Keratinocyte (primary cell): ENCODE measurements around the gene ZNF469.

DNA sequence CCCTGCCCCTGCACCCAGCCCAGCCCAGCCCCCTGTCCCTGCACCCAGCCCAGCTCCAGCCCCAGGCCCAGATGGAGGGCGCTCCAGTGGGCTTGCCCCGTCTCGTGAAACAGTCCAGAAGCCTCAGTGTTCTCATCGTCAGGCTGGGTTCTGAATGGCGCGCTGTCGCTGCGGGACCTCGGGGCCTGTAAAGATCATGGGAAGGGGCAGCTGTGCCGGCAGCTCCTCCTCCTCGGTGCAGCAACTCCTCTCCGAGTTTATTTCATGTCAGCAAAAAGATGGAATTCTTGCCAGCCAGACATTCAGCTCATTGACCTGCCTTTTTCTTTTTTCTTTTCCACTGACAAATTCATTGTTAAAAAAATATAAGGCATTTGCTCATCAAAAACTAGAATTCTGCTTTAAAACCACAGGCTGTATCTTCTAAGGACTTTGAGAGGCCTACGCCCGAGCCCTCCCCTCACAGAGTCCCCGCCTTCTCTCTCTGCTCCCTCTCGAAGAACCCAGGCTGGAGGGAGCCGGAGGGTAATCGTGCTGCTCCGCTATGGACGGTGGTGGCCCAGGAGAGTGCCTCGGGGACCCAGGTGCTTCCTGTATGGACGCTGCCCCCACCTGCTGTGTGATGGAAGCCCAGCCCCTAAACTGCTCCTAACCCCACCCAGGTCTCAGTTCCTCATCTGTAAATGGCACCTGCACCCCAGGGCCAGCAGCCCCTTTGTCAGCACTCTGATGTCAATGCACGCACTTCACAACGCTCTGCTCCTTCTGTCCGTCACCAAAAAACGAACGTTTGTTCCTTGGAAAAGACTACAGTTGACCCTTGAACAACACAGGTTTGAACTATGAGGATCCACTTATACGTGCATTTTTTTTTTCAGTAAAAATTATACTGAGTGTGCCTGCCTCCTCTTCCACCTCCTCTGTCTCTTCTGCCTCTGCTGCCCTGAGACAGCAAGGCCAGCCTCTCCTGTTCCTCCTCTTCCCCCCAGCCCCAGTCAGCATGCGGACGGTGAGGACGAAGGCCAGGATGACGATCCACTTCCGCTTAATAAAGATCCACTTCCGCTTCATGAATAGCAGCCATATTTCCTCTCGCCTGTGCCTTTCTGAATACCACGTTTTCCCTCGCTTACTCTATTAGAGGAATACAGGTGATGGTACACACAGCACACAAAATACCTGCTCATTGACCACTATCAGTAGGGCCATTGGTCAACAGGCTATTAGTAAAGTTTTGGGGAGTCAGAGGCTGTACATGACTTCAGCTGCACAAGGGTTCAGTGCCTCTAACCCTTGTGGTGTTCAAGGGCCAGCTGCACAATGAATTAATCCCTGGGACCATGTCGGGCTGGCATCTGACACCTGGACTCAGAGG lies 118.2 kb downstream of the BANP start:
CAGE:
- cytosol, long polyA minus RNA: no peak
- cytosol, long polyA plus RNA: no peak
- long polyA plus RNA: no peak
- nucleus, long polyA minus RNA: no peak
- nucleus, long polyA plus RNA: no peak

DNA sequence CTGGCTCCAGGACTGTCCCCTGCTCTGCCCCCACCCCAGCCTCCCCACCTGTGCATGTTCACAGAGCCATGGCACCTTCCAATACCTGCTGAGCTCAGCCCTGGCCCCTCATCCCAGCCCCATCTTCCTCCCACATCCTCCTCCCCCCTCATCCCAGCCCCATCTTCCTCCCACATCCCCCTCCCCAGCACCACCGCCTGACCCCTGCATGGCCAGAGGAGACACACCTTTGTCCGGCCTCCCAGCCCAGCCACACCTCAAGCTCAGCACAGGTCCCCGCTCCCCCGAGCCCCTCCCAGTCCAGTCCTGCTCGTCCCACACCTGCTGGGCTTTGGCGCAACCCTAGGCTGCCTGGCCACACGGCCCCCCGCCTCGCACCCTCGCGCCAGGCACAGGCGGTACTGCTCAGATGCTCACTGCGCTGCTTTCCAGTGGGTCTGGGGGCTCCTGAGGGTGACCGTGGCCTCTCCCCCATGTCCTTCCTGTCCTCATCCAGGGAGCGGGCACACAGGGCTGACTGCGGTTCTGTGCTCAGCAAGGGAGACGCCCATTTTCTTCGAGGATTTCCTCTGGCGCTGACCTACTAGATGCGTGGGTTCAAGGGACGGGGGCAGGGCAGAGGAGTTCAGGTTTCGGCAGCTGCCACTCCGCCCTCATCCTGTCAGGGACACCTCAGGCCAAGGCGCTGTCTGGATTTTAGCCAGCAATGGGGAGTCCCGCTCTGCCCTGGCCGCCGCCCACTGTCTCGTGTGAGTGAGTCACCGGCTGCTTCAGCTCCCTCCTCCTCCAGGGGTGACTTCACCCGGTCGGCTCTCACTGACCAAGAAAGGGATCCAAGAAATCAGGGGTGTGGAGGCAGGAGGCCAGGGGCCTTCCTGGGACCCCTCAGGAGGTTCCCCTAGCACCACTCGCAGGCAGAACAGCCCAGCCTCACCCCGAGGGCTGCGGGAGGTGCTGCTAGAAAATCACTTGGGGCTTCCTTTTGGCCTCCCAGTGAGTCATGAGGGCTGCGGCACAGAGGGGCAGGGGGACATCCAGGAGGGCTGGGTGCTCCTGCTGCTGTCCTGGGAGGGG lies 118.0 kb upstream of the ZNF469 start:
CAGE:
- cytosol, long polyA minus RNA: no peak
- cytosol, long polyA plus RNA: no peak
- long polyA plus RNA: no peak
- nucleus, long polyA minus RNA: no peak
- nucleus, long polyA plus RNA: no peak

CAGE:
- cytosol, long polyA minus RNA: no peak
- cytosol, long polyA plus RNA: no peak
- long polyA plus RNA: no peak
- nucleus, long polyA minus RNA: no peak
- nucleus, long polyA plus RNA: no peak
Observed at GRCh38 chr16:88382726-88383271, at the start of gene ZNF469. Gene ZNF469, plus strand, starts transcription at chr16:88382959.

DNA sequence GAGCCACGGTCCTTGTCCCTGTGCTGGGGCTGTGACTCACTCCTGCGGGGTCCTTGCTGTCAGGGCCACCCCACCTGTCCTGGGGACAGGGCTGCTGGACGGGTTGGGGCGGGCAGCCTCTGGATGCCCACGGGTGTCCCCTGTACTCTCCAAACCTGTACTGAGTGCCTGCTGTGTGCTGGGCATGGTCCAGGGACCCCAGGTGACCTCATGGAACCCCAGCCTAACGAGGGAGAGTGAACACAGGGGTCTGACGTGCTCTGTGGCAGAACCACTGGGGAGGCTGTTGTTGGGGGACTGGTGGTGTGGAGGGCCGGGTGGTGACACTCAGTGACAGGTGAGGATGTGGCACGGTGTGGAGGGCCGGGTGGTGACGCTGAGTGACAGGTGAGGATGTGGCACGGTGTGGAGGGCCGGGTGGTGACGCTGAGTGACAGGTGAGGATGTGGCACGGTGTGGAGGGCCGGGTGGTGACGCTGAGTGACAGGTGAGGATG lies 17.1 kb downstream of the ZFPM1 start:
CAGE:
- cytosol, long polyA minus RNA: no peak
- cytosol, long polyA plus RNA: no peak
- long polyA plus RNA: no peak
- nucleus, long polyA minus RNA: no peak
- nucleus, long polyA plus RNA: no peak

DNA sequence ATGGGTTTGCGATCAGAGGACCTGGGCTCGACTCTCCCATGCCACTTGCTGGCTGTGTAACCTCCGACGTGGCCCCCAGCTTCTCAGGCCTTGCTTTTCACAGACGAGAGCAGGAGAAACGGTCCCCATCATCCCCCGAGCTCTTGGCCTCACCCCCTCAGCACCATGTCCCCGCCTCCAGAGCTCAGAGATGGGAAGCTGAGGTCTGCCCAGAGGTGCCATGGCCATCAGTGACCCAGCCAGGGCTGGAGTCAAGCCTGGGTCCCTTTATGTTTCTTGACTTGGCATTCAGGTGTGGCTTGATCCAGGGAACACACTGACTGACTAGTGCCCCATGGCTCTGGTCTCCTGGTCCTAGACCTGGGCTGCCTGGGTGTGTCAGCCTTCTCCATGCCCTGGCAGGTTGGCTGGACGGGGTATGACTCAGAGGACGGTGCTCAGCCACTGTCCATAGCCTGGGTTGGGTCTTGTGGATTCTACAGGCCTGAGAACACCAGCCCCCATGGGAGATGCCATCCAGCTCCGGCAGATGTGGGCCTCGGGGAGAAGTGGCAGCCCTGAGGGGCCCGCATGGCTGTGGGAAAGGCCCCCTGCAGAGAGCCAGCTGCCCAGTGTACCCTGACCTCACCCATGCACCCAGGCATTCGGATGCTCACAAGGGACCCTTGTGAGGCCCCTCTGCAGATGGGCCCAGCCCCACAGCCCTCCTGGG lies 54.2 kb downstream of the ZFPM1 start:
CAGE:
- cytosol, long polyA minus RNA: no peak
- cytosol, long polyA plus RNA: no peak
- long polyA plus RNA: no peak
- nucleus, long polyA minus RNA: no peak
- nucleus, long polyA plus RNA: no peak

GRCh38 chr16:88596515-88596932 lies 26.3 kb downstream of the ZC3H18 start:
CAGE:
- cytosol, long polyA minus RNA: no peak
- cytosol, long polyA plus RNA: no peak
- long polyA plus RNA: no peak
- nucleus, long polyA minus RNA: no peak
- nucleus, long polyA plus RNA: no peak

DNA sequence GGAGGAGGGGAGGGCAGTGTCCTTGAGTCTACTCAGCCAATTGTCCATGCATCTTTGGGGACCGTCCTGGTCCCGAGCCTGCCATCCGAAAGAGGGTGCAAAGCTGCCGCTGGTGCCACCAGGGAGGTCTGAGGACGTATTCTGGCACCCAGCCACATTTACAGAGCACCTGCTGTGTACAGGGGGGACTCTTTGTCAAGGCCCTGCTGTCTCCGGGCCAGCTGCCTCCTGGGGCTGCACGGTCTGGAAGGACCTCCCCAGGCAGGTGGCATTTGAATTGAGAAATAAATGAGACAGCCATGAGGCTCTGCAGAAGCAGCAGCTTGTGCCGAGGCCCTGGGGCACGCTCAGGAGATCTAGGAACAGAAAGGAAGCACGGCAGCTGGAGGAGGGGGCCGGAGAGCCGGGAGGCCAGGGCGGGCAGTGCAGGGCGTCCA lies 1.5 kb downstream of the CYBA start:
CAGE:
- cytosol, long polyA minus RNA: no peak
- cytosol, long polyA plus RNA: no peak
- long polyA plus RNA: no peak
- nucleus, long polyA minus RNA: no peak
- nucleus, long polyA plus RNA: no peak

CAGE:
- cytosol, long polyA minus RNA: no peak
- cytosol, long polyA plus RNA: no peak
- long polyA plus RNA: no peak
- nucleus, long polyA minus RNA: no peak
- nucleus, long polyA plus RNA: no peak
Observed at GRCh38 chr16:88650140-88650556, 705 bp downstream of the CYBA start.

DNA sequence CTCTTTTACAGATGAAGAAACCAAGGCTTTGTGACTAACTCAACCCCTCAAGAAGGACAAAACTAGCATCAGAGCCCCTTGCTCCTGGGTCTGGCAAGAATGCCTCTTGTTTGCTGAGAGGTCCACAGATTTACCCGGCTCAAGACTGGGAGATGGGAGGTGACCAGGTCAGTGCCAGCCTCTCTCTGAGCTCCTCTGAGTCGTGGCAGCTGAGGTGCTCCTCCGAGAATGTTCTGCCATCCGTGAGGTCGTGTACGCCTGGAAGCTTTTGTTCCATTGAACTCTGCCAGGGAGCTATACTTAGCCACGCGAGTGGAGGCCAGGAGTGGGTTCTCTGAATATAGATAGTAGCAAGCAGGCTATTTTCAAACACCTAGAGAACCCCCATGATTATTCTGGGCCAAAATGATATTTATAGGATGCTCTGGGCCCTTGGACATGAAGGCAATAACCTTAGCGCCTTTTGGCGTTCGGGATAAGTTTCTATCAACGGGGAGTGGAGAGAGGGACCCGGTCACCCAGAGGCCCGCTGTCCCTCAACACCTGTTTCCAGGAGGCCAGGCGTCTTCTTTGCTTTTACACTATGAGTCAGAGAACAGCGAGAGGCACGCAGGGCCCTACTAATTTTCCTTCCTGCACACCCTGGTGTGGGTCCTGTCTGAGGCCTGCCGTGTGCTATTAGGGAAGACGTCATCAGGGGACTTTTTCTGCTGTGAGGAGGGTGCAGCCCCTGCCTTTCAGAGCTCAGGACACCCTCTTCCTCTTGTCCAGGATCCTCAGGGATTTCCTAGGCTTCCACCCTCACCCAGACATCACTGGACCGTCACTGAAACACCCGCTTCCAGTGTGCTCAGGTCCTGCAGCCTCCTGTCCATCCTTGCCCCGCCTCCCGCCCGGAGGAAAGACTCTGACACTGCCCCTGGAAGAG lies 11.0 kb upstream of the MVD start:
CAGE:
- cytosol, long polyA minus RNA: no peak
- cytosol, long polyA plus RNA: no peak
- long polyA plus RNA: no peak
- nucleus, long polyA minus RNA: no peak
- nucleus, long polyA plus RNA: no peak

GRCh38 chr16:88720690-88721079 lies 14.4 kb downstream of the CTU2 start:
CAGE:
- cytosol, long polyA minus RNA: no peak
- cytosol, long polyA plus RNA: no peak
- long polyA plus RNA: no peak
- nucleus, long polyA minus RNA: no peak
- nucleus, long polyA plus RNA: no peak

DNA sequence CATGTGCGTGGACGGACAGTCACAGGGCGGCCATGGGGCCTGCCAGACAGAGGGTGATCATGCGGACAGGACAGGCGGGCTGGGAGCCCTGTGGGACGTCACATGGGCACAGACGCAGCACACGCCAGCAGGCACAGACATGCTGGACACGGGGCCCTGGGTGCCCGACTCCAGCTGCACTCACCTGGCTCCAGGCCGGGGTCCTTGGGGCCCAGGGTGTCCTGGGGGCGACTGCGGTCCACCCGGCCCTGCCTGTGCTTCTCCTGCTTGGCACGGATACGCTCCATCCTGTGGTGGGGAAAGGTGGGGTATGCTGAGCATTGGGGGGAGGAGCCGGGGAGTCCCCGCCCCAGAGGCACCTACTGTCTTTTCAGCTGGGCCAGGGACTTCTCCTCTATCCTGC lies 18.9 kb downstream of the CTU2 start:
CAGE:
- cytosol, long polyA minus RNA: no peak
- cytosol, long polyA plus RNA: no peak
- long polyA plus RNA: no peak
- nucleus, long polyA minus RNA: no peak
- nucleus, long polyA plus RNA: no peak

DNA sequence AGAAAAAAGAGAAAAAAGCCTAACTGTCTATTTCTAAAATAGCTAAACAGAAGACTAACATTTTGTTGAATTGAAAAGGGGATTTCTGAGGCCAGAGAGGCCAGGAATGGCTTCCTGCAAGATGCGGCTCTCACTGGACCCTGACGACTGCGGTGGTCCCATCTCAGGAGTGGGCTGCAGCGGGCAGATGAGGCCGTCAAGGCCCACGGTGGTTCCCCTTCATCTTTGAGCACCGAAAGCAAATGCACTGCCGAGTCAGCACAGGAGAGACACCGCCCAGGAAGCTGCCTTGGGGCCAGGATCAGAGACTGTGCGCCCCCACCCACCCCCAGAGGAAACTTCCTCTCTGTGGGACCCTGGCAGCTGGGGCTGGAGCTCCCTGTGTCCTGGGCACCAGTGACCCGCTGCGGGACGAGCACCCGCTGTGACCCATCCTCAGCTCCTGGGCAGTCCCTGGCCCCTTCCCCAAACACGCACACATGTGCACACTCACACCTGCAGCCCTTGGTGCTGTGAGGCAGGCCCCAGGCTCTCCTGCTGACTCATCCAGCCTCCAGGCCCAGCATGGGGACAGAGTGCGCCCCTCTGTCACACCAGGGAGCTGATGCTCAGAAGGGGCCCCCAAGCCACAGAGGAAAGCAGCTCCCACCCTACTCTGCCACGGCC lies 3.9 kb downstream of the PIEZO1 start:
CAGE:
- cytosol, long polyA minus RNA: no peak
- cytosol, long polyA plus RNA: no peak
- long polyA plus RNA: no peak
- nucleus, long polyA minus RNA: no peak
- nucleus, long polyA plus RNA: no peak

DNA sequence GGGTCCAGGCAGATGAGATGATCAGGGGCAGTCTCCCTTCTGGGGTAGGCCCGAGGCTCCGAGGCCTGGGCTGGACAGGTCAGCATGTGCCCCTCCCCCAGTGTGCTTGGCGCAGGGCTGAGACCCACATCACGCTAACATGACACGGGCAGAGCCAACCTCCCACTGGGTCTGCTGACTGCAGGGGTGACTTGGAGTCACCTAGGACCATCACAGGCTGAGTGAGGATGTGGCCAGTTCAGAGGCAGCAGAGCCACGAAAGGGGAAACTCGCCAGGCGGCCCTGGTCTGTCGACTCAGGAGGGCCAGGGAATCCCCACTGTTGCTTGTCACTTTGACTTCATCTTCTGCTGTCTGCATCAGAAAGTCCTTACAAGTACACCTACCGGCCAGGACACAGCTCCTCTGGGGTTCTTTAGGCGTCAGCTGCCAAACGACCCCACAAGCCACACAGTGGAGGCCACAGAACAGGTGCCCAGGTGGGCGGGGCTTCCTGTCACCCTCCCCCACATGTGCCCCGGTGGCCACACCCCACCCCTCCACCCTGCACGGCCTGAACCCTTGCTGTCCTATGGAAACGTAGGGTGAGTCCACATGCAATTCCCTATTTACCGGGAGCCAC lies 2.2 kb downstream of the GALNS start:
CAGE:
- cytosol, long polyA minus RNA: no peak
- cytosol, long polyA plus RNA: no peak
- long polyA plus RNA: no peak
- nucleus, long polyA minus RNA: no peak
- nucleus, long polyA plus RNA: no peak

DNA sequence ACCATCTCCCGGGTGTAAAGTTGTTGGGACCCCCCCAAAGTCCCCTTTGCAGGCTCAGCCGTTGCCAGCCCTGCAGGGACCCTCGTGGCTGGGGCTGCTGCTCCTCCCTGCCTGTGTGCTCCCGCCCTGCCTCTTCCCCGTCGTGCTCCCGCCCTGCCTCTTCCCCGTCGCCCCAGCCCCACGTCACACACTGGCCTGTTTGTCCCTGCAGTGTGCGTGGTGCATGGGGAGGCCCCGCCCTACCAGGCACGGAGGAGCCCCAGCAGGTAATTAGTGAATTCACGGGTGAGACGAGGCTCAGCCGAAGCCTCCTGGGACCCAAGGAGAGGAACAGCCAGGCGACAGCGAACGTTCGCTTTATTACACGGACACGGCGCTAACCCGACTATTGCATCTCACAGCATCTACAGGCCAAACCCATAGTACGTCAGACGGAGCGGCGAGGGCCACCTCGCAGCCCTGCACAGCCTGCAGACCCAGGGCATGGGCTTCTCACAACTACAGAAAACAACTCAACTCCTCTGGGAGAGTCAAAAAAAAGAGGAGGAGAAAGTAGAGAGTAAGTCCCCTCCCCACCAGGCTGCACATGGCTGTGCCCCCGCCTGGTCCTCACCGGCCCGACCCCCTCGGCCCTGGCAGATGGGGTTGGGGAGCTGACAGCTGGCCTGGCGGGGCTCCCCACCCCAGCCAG lies 4.2 kb upstream of the PABPN1L start:
CAGE:
- cytosol, long polyA minus RNA: no peak
- cytosol, long polyA plus RNA: no peak
- long polyA plus RNA: no peak
- nucleus, long polyA minus RNA: no peak
- nucleus, long polyA plus RNA: no peak

DNA sequence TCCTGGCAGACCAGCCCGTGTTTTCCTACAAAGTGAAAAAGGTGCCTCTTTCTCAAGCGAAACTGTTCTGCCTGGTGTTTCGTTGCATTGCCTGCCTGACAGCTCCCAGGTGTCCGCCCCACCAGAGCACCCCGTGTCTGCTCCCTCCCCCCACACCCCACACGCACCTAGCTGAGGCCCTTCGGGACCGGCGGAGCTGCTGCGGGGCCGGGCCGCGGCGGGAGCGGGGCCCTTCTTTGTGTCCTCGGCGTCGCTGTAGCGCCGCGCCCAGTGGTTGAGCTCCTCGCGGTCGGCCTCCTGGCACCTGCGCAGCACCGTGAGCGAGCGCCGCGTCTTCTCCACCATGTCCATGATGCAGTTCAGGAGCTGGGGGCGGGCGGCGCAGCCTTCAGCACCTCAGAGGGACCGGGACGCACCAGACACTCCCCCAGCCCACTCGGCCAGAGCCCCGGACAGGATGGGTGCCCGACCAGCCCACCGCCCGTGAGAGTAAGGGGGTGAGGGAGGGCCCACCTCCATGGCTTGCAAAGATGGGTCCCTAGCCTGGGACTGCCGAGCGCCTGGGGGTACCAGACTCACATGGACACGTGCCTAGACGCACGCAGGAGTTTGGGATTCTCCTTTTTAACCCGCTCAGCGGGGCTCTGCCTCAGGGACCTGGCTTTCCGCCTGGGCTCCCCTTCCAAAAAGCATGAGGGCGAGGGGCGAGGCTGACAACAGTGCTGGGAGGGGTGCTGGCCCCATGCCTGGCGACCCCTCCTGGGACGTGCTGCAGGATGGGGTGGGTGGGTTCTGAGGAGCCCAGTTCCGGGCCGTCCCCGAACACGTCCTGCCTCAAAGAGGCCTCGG lies 14.9 kb upstream of the PABPN1L start:
CAGE:
- cytosol, long polyA minus RNA: no peak
- cytosol, long polyA plus RNA: no peak
- long polyA plus RNA: start-site peak on the minus strand centred at position 254 of the sequence, 39 bp wide, 11 and 23 reads in 2 replicates
- nucleus, long polyA minus RNA: no peak
- nucleus, long polyA plus RNA: no peak

CAGE:
- cytosol, long polyA minus RNA: no peak
- cytosol, long polyA plus RNA: no peak
- long polyA plus RNA: no peak
- nucleus, long polyA minus RNA: no peak
- nucleus, long polyA plus RNA: no peak
Observed at GRCh38 chr16:88924454-88925003, 52.5 kb downstream of the CBFA2T3 start.

DNA sequence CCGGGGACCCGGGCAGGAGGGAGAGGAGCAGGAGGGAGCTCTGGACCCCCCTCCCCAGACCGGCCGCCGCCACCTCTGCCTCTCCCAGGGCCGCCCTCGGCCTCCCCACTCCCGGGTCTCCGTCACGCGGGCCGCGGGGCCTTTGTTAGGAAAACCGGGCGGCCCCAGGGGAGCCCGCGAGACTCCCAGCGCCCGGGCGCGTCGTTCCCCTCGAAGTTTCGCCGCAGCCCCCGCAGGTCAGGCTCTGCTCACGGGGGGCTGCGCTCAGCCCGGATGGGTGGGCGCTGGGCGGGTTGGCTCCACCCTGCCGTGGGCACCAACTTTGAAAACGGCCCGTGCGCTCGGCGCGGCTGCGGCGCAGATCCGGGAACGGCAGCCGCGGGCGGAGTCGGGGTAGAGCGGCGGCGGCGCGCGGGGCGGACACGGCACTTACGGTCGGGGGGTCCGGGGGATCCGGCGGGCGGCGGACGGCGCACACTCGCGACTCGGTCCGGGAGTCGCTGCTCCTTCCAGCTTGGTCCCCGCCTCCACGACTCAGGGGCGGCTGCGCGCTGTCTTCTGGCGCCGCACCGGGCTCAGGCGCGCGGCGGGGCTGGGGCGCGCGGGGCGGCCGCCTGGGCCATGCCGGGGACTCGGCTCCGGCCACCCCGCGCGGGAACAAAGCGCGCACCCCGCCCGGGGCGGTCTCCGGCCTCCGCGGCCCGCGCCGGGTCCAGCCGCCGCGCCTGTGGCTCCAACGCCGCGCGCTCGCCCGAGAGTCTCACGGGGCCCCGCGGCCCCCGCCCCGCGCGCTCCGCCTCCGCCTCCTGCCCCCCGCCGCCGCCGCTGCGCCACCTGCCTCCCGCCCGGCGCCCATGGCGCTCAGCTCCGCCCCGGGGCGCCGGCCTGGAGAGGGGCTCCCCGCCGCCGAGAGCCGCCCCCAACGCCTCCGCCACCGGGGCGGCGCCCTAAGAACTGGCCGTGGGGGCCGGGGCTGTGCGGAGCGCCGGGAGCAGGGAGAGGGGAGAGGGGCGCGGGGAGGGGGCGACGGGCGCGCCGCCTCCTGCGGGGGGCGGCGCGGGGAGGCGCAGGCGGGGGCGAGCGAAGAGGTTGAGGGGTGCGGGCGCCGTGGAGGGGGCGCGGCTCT lies 36.1 kb downstream of the CBFA2T3 start:
CAGE:
- cytosol, long polyA minus RNA: no peak
- cytosol, long polyA plus RNA: no peak
- long polyA plus RNA: no peak
- nucleus, long polyA minus RNA: no peak
- nucleus, long polyA plus RNA: no peak

GRCh38 chr16:89052273-89052847 lies 41.3 kb upstream of the ACSF3 start:
CAGE:
- cytosol, long polyA minus RNA: no peak
- cytosol, long polyA plus RNA: no peak
- long polyA plus RNA: no peak
- nucleus, long polyA minus RNA: no peak
- nucleus, long polyA plus RNA: no peak

DNA sequence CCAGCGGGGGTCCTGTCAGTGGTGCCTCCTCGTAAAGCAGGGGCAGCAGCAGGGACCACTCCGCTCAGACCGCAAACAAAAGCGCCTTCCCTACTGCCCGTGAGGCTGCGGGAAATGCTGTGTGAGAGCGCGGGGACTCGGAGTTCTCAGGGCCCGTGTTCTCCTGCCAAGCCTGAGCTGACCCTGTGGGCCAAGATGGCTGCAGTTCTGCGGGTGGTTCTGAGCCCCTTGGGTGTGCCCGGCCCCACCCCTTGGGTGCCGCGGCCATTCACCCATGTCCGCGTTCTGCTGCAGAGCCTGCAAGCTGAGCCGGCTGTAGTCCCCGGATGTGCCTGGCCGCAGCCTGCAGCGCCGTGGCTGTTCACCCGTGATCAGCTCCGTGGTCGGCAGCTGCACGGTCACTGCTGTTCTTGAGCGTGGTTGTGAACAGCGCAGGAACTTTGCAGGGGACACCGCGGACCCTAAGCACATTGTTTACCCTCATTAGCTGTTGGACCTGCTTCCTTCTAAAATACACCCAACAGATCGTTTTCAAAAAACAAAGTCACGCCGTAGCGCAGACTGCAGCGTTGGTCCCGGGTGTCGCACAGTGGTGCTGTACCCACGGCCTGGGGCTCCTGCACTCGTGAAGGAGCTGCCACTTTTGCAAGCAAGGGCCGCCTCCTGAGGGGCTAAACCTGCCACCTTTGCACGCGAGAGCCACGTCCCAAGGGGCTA lies 20.1 kb downstream of the ACSF3 start:
CAGE:
- cytosol, long polyA minus RNA: no peak
- cytosol, long polyA plus RNA: no peak
- long polyA plus RNA: no peak
- nucleus, long polyA minus RNA: no peak
- nucleus, long polyA plus RNA: no peak

GRCh38 chr16:89247559-89248177 lies 30.2 kb downstream of the ZNF778 start:
CAGE:
- cytosol, long polyA minus RNA: no peak
- cytosol, long polyA plus RNA: no peak
- long polyA plus RNA: no peak
- nucleus, long polyA minus RNA: no peak
- nucleus, long polyA plus RNA: no peak